ReNcell CX (cell line): Measurements from ENCODE around the gene DUSP29.

DNA sequence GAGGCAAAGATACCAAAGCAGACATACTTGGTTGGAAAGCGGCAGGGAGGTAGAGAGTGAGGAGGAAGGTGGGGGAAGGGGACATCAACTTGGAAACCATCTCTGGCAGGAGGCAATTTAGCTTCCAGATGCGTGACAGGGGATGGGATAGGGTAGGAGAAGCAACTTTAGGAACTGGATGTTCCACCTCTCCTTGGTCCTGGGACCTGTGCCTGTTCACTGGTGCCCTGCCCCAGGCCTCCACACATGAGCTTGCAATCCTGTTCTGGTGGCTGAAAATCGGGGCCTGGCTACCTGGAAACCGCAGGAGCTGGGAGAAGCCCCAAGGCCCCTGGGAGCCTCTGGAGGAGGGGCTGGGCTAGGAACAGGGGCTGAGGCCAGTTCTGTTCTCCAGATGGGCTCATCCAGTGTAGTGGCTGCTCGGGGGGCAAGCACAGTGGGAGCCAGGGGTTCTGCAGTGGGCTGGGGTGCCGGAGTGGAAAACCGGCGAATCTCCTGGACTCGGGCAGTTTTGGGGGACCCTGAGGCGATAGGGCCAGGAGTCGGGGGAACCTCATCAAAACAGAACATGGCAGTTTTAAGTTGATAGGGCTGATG is 5.3 kb upstream of the MYOZ1 start:
- PRO-cap, result no peak

GRCh38 chr10:73647115-73647951 is 6.1 kb upstream of the MYOZ1 start:
- PRO-cap, result bidirectional peak, plus-strand start at chr10:73647811, minus-strand start at chr10:73647456

DNA sequence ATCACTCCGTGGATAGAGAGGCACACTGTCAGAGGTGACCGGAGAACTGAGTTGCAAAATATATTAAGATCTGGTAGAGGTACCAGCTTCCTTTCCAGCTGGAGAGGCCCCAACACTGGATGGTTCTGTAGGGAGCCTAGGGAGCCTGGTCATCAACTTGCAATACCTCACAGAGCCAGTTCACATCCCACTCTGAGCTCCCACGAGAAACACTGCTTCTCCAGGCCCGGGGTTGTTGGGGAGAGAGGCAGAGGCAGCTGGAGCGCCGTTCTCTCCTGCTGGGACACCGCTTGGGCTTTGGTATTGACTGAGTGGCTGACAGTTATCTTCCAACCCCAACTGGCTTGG is 436 bp upstream of the FUT11 start:
- PRO-cap, result no peak

GRCh38 chr10:73801749-73802850 is 9.3 kb downstream of the NDST2 start:
- PRO-cap, result no peak

- PRO-cap, result no peak
Observed at GRCh38 chr10:73932257-73932835, 21.4 kb downstream of the PLAU start.

DNA sequence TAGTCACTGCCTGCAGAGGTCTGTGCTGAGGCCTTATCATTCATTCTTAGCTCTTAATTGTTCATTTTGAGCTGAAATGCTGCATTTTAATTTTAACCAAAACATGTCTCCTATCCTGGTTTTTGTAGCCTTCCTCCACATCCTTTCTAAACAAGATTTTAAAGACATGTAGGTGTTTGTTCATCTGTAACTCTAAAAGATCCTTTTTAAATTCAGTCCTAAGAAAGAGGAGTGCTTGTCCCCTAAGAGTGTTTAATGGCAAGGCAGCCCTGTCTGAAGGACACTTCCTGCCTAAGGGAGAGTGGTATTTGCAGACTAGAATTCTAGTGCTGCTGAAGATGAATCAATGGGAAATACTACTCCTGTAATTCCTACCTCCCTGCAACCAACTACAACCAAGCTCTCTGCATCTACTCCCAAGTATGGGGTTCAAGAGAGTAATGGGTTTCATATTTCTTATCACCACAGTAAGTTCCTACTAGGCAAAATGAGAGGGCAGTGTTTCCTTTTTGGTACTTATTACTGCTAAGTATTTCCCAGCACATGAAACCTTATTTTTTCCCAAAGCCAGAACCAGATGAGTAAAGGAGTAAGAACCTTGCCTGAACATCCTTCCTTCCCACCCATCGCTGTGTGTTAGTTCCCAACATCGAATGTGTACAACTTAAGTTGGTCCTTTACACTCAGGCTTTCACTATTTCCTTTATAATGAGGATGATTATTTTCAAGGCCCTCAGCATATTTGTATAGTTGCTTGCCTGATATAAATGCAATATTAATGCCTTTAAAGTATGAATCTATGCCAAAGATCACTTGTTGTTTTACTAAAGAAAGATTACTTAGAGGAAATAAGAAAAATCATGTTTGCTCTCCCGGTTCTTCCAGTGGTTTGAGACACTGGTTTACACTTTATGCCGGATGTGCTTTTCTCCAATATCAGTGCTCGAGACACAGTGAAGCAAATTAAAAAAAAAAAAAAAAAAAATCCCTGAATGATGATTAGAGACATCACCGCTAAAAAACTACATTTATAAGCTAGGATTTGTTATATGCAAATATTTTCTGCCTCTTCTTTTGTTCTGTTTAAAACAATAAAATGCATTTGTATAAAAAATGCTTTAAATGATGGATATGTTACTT is 31.2 kb downstream of the AP3M1 start:
- PRO-cap, result no peak

DNA sequence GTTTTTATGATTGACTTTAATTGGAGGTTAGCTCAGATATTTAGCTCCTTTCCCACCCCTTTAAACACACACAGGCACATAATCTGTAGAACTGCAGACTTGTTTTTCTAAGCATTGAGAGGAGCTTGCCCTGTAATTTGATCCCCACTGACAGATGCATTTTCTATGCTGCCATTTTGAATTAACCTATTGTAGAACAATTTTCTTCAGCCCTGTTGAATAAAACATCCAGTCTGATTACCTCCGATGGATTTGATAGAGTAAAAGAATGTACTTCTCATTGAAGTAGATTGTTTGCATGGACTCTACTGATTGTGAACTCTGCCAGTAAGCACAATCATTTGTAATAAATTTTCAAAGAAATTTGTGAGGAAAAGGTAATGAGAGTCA is 267.6 kb downstream of the ADK start:
- PRO-cap, result no peak

- PRO-cap, result no peak
Observed at GRCh38 chr10:74640118-74640696, 186.2 kb upstream of the KAT6B start.

DNA sequence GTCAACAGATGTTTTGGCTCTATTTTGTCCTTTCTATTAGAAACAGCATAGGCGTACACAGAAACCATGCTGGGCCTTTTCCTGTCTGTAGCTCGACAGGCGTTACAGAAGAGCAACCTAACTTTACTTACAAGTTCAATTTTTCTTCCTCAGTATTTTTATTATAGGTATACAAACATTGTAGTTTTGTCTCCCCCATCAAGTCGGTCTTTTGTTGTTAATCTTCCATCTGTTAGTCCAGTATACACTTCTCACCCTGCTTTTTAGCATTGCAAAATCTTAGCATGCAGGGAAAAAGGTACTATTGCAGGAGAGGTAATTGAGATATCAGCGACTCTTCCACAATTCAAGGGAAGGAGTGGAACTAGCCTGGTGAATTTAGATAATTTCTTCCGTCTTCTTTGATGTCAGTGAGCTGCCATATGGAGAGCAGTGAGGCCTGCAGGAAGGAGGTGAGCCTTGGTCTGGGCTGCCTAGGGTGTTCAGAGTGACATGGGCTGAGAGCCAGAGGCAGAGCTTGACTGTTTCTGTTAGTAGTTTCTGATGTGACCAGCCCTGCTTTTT is 28.5 kb downstream of the KAT6B start:
- PRO-cap, result no peak

DNA sequence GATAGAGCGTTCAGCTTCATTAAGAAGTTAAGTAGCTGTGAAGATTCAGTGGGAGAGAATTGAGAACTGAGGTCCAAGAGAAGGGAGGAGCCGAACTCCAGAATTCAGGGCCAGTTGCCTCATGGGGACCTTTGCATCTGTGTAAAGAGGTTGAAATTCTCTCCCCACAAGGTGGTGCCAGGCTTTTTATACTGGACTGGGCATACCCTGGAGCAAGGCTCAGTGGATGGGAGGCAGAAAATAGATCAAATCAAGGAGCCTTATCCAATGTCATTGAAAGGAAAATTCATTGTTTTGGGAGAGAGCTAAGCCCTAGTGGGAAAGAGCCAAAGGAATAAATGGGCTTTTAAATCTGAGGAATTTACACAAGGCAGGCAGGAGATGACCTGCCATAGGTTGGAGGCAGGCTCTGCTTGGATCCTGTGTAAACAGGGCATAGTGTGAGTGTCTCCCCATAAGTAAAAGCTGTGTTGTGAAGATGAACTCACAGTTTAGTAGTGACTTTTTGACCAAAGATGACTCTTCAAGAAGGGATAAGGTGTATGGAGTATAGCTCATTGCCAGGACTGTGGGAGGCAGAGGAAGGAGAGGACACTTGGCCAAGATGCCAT is 63.1 kb downstream of the KAT6B start:
- PRO-cap, result no peak

DNA sequence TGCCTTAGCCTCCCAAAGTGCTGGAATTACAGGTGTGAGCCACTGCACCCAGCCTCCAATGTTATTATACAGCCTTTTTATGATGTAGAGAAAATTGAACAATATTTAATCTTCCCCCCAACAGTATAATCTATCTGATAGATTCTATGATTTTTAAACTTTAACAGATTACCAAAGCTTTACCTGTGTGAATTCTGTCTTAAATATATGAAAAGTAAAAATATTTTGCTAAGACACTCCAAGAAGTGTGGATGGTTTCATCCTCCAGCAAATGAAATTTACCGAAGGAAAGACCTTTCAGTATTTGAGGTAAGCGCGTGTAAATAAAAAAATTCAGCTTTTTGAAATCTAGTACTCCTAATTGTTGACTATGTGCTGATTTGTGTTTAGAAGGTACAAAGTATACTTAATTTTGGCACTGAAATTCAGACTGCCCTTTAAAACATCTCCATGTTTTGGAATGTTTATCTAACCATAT is 91.8 kb downstream of the DUSP29 start:
- PRO-cap, result no peak

DNA sequence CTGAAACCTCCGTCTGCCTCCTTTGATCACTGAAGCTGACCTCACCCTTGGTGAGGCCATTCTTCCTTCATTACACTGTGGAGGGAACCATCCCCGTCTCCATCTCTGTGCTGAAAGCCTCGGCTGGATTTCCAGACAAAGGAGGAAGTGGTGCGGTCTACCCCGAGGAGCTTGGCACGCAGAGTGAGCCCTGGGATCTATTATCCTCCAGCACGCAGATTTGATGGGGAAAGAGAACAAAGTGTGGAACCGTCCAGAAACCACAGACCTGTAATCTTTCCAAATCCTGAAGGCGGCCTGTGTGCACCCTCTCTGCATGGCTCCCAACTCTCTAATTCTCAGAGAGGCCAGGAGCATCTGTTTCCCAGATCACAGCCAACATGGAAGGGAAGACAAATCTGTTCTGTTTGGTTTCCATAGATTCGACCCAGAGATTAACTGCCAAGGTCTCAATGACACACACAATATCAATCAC is 11.0 kb downstream of the DUSP29 start:
- PRO-cap, result bidirectional peak, plus-strand start at position 332 of the sequence, minus-strand start at position 179 of the sequence

DNA sequence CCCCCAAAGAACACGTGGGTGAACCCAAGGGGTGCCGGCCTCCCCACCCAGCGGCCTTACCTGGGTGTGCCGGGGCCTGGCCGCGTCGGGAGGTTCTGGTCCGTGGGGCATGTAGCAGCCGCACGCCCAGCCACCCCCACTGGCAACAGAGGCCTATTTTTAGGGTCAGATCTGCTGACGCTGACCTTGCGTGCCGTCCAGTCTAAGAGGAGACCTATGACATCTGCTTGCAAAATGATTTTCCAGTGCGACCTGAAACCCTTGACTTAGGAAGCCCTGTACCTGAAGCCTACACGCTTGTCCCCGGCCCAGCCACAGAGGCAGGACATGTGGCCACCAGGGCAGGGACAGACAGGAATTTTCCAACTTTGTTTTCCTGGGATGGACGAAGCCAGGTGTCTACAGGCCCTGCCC is at the start of gene DUSP29:
DUSP29 (minus strand) TSS at position 134 of the 414 bp plus-strand sequence.
- PRO-cap, result no peak

- PRO-cap, result no peak
Observed at GRCh38 chr10:75110073-75110609, 1.3 kb upstream of the SAMD8 start.

- PRO-cap, result bidirectional peak, plus-strand start at chr10:75112476, minus-strand start at chr10:75112231
Observed at GRCh38 chr10:75112381-75112724, 897 bp downstream of the SAMD8 start.

DNA sequence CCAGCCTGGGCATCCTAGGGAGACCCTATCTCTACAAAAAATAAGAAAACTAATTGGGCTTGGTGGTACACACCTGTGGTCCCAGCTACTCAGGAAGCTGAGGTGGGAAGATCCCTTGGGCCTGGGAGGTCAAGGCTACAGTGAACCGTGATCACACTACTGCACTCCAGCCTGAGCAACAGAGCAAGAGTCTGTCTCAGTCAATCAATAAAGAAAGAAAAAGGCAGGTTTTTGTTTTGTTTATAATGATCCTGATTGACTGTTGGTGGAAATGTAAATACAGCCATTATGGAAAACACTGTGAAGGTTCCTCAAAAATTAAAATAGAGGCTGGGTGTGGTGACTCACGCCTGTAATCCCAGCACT is 21.3 kb downstream of the SAMD8 start:
- PRO-cap, result no peak

DNA sequence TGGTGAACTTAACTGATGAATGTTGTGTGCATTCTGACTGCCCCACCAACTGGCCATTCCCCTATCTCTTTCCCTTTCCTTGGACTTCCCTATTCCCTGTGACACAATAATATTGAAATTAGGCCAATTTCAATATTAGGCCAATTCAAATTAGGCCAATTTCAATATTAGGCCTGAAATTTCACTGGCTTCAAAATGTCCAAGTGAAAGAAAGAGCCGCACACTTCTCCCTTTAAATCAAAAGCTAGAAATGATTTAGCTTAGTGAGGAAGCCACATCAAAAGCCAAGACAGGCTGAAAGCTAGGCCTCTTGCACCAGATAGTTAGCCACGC is 71.1 kb upstream of the COMTD1 start:
- PRO-cap, result no peak

DNA sequence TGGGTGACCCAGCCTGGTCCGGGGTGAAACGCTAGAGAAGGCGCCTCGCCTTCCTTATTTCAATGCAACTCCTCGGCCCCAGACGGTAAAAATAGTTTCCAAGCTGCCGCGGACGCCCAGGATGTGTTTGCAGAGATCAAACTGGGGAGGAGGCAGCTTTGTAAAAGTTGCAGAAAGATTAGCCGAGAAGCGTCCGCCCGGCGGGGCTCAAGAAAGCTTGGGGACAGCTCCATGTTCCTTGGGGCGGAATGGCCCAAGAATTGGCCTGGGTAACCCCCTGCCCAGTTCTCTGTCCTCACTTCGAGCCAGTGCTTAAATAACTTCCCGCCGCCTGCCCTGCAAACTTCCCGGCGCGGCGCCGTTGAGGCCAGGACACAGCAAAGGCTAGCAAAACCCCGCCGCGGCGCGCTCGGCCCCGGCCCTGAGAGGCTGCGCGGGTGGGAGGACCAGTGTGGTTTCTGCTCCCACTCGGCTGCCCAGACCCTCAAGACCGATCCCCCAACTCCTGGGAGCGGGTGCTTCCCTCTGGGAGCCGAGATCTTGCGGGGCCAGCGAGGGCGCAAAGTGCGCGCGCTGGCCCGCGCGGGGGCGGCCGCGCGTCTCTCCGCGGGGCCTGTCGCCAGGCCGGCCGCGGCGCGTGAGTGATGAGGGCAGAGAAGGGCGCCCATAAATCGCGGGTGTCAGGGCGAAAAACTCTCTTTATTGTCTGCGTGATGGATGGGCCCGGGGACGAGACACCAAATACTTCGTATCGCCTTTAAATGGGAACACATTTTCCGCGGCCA is 6.3 kb upstream of the ZNF503 start:
- PRO-cap, result no peak

DNA sequence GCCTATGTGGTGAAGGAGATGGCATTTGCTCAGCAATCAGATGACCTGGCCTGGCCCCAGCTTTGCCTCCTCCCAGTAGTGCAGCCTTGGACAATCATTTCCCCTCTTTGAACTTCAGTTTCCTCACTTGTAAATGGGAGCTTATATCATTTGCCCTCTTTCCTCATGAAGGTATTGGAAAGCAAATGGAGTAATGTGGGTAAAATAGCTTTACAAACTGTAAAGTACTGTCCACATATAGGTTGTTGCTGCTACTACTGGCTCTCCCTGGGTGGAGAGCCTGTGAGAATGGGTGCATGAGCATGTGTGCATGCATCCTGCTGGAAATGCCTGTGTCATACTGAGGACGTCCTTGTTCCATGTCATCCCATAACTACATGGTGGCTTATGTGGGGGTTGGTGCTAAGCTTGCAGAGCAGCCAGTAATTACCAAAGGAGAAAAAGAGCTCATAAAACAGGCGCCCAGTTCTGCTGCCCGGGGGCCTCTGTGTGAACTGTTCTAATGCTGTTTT is 91.6 kb downstream of the LRMDA start:
- PRO-cap, result no peak

GRCh38 chr10:75523671-75524092 is 92.3 kb downstream of the LRMDA start:
- PRO-cap, result no peak